ENCODE results near the genes PPME1 and P4HA3.

DNA sequence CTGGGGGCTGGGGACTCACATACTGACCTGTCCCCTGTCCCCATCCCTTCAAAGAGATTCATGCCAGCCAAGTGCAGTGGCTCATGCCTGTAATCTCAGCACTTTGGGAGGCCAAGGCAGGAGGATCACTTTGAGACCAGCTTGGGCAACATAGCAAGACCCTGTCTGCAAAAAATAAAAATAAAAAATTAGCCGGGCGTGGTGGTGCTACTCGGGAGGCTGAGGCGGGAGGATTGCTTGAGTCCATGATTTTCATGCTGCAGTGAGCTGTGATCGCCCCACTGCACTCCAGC, 15.2 kb downstream of the RELT start:
- RRBS: no CpG with 5 or more reads among the region's 5 CpGs

- RRBS: no CpG with 5 or more reads among the region's 4 CpGs
Observed at GRCh38 chr11:73542331-73543055, 55.4 kb downstream of the FAM168A start.

GRCh38 chr11:73964852-73965459, 14.1 kb downstream of the DNAJB13 start:
- RRBS: 89% methylated on average over 3 of the region's 9 CpGs

- RRBS: no CpG with 5 or more reads among the region's 8 CpGs
Observed at GRCh38 chr11:73969948-73970521, 12.6 kb downstream of the UCP2 start.

- RRBS: no CpG with 5 or more reads among the region's 6 CpGs
Observed at GRCh38 chr11:73977351-73977915, 5.2 kb downstream of the UCP2 start.

- RRBS: 1% methylated on average over 29 of the region's 76 CpGs
Observed at GRCh38 chr11:74170627-74171914, at the start of gene PPME1. Gene PPME1 (plus strand): TSS chr11:74171289.

DNA sequence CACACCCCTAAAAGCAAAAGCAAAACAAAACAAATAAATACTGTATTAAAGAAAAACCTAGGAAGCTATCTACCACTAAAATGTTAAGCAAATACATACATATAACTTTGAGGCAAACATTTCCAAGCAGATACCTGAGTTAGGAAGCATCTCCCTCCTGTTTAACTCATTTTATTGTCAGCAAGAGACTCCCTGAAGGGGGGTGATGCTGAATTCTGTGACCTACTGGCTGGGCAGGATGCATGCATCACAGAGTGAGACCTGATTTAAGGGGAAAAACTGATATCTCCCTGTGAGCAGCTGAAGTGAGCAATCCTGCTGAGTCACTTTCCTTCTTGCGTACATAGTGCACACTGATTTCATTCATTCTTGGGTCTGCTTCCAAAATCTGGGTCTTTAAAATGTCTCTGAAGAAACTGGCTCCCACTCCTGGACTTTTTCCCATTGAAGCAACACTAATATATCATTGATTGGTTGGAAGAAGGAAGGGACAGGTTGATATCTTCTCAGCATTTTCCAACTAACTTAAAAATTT, 23.3 kb downstream of the P4HA3 start:
- RRBS: no CpG with 5 or more reads among the region's 1 CpG

- RRBS: no CpG with 5 or more reads among the region's 58 CpGs
Observed at GRCh38 chr11:74311333-74311858, at the start of gene P4HA3. Gene P4HA3 (minus strand): TSS chr11:74311640.

DNA sequence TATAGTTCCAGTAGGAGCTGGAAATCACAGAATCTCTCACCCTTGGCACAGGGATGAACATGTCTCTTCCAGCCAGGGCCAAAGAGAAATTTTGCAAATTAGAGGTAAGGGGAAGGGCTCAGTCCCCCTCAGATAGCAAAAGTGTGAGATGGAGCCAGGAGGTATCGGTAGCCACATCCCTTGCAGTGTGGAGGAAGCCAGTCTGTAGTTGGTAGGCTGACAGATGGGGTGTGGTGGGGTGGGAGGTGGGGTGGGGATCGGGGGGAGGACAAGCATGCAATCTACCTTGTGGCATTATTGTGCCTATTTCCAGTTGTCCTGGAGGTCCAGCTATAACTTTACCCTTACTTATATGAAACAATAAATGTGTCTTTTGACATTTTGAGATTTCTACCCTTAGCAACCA, 25.4 kb downstream of the KCNE3 start:
- RRBS: no CpG with 5 or more reads among the region's 2 CpGs

- RRBS: no CpG with 5 or more reads among the region's 7 CpGs
Observed at GRCh38 chr11:74617855-74618098, 25.4 kb downstream of the POLD3 start.

DNA sequence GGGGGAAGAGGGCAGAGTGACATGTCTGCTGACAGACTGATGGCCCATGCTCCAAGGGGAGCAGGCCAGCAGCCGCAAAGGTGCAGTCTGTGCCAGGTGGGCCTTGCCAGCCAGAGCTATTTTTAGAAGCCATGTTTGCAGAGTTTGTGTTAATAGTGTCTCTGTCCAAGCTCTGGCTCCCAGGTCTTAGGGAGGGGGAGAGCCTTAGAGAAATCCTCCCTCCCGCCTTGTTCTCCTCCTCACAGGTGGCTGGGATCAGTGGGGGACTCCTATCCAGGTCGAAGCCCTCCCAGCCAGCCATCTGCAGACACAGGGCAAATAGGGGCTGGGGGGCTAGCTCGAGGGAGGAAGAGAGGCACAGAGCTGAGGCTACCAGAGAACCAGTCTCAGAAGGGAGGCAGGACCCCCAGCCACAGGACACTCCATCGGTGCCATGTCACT, 49.4 kb downstream of the CHRDL2 start:
- RRBS: no CpG with 5 or more reads among the region's 5 CpGs

- RRBS: no CpG with 5 or more reads among the region's 1 CpG
Observed at GRCh38 chr11:74783543-74784082, 35.0 kb downstream of the RNF169 start.

DNA sequence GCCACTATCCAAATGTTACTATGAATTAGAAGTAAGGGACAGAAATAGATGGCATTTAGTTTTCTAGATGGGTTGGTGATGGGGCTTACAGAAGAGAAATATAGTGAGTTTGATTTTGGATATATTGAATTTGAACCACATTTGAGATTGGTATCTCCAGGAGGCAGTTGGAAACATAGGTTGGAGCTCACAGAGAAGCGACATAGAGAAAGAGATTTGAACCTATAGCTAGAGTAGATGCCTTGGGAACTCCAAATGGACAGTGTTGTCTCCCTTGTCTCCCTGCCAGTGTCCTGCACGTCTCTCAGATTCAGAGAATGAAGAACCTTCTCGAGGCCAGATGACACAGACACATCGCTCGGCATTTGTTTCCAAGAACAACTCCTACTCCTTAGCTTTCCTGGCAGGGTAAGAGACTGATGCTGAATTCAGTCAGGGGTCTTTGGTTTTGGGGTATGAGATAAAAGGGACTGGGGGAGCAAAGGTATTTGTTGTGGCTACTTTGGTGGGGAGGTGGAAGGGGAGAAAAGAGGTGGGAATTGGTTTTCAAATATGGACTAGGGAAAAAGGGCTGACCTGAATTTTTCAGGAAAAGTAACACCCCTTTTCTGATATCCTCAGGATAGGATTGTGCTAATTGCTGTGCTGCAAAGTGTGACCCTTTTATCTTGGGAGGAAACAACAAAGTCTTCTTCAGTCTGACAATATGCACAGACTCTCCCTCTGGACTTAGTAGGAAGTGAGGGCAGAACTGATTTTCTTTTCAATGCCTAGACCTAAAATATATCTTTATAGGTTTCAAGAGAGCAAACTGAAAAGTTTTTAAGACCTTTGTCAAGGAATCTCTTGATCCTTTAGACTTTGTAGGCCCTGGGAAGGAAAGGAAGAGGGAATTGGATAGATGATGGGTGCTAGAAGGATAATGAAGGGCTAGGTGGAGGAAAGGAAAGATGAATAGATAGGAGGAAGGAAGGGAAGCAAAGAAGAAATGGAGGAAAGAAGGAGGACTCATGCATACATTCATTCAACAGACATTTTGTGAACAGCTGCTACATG, 69.0 kb downstream of the RNF169 start:
- RRBS: no CpG with 5 or more reads among the region's 5 CpGs

DNA sequence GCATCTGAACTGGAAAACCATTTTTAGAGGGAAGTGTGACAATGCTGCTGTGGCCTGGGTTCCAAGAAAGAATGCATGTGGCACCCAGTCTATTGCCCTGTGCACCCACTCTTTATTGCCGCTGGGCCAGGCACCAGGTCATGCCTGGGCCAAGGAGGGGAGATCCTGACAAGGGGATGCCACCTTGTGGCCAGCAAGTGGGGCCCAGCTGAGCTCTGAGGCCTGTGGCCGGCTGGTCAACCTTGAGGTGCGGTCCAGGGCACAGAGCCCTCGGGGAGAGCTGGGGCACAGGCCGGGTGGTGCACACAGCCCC, 94.2 kb downstream of the RNF169 start:
- RRBS: 94% methylated on average over 4 of the region's 5 CpGs

DNA sequence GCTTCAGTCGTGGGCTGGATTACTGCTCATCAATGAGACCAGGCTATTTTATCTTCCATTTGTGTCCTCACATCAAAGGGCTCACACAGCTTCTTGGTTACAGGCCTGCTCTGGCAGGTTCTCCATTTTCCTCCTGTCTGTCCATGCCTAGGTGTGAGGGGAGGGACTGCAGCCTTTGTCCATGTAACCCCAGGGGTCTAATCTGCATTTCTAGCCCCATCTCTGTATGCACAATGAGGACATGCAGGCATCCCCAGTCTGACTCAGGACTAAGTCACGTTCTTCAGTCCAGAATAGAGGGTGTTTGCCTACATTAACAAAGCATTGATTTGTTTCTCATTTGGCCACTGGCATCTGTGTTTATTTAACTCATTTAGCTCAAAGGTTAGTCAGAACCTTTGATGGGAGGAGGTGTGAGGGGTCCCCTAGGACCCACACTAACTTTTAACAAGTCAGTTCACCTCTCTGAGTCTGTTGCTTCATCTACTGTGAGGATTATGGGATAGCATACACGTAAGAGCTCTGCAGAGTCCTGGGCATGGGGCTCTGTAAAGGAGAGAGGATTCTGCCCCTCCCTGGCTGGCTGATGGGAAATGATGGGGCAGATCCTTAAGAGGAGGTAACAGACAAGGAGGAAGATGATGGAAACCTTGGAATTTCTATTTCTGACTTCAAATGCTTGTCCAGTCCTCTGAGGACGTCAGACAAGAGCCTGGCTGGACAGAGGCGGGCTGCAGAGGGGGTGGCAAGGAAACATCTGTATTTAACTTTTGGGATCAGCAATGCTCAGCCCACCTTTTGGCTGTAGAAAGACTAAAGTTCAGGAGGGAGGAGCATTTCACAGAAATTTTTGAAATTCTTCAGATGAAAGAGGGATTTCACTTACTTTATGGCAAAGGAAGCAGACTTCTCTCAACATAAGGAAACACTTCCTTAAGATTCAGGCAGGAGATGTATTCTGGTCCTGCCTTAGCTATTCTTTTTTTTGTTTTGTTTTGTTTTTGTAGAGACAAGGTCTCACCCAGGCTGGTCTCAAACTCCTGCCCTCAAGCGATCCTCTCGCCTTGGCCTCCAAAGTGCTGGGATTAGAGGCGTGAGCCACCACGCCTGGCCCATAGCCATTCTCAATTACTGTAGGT, 98.8 kb downstream of the XRRA1 start:
- RRBS: no CpG with 5 or more reads among the region's 9 CpGs

- RRBS: no CpG with 5 or more reads among the region's 6 CpGs
Observed at GRCh38 chr11:75096718-75097308, 54.1 kb upstream of the SLCO2B1 start.

DNA sequence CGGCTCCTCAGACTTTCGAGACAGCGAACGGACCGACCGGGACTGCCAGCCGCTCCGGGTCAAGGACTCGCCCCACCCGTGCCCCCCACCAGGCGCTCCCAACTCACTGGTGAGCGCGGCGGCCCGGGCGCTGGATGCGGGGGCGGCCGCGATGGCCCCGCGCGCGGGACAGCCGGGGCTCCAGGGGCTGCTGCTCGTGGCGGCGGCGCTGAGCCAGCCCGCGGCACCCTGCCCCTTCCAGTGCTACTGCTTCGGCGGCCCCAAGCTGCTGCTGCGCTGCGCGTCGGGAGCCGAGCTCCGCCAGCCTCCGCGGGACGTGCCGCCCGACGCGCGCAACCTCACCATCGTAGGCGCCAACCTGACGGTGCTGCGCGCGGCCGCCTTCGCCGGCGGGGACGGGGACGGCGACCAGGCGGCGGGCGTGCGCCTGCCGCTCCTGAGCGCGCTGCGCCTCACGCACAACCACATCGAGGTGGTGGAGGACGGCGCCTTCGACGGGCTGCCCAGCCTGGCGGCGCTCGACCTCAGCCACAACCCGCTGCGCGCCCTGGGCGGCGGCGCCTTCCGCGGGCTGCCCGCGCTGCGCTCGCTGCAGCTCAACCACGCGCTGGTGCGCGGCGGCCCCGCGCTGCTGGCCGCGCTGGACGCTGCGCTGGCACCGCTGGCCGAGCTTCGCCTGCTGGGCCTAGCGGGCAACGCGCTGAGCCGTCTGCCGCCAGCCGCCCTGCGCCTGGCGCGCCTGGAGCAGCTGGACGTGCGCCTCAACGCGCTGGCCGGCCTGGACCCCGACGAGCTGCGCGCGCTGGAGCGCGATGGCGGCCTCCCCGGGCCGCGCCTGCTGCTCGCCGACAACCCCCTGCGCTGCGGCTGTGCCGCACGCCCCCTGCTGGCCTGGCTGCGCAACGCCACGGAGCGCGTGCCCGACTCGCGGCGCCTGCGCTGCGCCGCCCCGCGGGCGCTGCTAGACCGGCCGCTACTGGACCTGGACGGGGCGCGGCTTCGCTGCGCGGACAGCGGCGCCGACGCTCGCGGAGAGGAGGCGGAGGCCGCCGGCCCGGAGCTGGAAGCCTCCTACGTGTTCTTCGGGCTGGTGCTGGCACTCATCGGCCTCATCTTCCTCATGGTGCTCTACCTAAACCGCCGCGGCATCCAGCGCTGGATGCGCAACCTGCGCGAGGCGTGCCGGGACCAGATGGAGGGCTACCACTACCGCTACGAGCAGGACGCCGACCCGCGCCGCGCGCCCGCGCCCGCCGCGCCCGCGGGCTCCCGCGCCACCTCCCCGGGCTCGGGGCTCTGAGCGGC, 777 bp downstream of the TPBGL start:
- RRBS: 51% methylated on average over 59 of the region's 200 CpGs

- RRBS: no CpG with 5 or more reads among the region's 11 CpGs
Observed at GRCh38 chr11:75303502-75304132, 47.8 kb downstream of the ARRB1 start.

- RRBS: no CpG with 5 or more reads among the region's 8 CpGs
Observed at GRCh38 chr11:75328561-75329541, 22.6 kb downstream of the ARRB1 start.

DNA sequence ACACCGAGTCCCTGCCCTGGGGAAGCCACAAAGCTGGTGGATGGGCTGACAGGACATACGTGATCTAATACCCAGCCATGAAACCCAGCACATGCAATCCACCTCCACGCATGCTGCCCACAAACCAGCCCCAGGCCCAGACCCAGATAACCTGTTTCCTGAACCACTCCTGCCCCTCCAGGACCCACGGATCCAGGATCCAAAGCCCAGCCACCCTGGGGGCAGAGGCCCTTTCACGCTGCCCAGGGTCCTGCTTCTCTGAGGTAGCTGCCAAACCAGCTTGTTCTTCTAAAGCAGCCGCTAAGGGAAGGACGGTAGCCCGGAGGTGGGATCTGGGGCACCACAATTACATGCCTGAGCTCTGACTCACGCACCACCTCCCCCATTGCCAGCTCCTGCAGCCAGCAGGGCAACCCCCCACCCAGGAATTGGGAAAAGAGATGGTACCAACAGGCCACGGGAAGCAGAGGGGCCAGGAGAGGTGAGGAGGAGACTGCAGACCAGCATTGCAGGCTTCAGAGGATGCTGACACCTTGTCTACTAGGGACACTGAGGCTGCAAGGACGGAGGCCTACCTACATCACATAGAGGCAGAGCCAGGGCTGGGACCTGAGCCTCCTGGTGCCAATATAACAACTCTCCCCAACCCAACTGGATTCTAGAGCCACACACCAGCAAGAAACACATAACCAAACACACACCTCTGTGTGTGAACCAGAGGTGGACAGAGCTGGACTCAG, 35.1 kb downstream of the GDPD5 start:
- RRBS: no CpG with 5 or more reads among the region's 11 CpGs